Prostate gland (tissue), 2 donors: ENCODE data around the genes C10orf120 and FAM24A.

DNA sequence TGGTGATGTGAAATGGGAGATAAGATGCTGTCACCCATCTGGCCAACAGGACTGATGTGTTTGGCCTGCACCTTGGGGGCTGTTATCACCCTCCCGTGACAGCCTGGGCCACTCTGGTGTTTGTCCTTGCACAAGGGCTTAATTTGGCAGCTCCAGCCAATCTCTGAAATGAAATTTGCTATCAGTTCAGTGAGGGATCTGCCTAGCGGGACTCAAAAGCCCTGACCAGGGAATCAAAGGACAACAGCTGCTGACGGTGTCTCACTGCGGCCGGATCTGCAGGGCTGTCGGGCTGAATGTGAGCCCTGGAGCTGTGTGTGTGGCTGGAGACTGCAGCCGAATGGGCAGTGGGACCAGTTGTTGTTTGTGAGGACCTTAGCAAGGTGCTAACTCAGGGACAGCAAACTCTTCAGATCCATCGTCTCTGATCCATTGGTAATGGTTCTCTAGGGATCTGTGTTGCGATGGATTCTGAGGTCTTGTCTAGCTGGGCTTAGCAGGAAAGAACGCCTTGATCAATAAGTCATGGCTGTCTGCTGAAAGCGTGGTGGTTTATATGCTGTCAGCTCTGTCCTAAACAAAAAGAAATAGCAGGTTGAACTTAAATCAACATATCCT is 131.2 kb upstream of the BTBD16 start:
- PRO-cap, result no peak
- RAMPAGE, long total RNA, 2 experiments, result no peak in any of the 2 experiments

GRCh38 chr10:122140488-122141763 is 130.2 kb upstream of the BTBD16 start:
- PRO-cap, result unidirectional peak, plus-strand start at chr10:122141448
- RAMPAGE, long total RNA, 2 experiments, result no peak in any of the 2 experiments

DNA sequence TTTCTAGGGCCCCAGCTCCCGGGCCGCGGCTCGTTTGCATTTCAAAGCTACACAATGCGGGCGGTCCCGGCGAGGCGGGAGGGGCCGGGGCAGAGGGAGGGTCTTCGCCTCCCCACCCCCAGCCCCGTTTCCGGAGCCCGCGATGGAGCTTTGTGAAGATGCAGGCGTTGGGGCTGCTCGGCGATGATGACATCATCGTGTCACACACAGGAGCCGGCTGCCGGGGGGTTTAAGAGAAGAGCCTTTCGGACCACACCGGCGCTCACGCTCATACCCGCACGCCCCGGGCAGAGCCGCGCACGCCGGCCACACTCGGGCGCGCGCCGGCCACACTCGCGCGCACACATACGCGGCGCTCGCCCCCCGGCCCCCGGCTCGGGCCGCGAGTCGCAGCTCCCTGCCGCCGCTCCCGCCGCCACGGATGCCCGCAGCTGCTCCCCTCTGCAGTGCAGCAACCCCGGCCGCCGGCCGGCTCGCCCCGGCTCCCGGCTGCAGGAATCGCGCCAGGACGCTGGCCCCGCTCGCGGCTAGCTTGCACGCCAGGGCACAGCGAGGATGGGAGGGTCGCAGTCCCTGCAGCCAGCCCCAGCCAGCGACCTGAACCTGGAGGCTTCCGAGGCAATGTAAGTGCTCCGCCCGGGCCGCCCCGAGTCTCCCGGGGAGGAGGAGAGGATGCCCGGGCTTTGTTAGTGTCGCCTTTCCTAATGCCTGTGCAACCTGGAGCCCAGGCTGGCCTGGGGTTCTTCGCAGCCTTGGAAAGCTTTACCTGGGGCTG is 107.5 kb upstream of the BTBD16 start:
- PRO-cap, result no peak
- RAMPAGE, long total RNA, 2 experiments, result no peak in any of the 2 experiments

- PRO-cap, result no peak
- RAMPAGE, long total RNA, 2 experiments, result no peak in any of the 2 experiments
Observed at GRCh38 chr10:122286711-122287351, 15.7 kb downstream of the BTBD16 start.

- PRO-cap, result no peak
- RAMPAGE, long total RNA, 2 experiments, result no peak in any of the 2 experiments
Observed at GRCh38 chr10:122309955-122310721, 39.0 kb downstream of the BTBD16 start.

DNA sequence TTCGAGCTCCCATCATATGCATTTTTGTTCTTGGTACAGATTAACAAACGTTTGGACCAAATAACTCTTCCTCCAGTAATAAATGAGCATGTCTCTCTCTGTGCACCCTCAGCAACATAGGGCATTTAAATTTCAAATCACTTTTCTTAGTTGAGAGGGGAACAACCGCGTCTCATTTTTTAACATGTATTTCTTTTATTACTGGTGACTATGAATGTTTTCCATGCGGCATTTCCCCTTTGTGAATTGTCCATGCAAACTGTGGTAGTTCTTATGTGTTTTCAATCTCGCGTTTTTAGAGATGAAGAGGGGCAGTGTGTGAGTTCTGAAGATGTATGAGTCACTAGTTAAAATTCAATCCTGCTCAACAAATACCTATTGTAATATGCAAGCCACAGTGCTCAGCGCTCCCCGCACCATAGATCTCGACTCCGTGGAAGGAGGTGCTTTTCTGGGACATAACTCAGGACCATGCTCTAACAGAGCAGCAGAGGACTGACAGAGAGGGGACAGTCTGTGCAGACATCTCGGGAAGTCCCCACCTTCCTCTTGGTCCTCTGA is 43.0 kb upstream of the PLEKHA1 start:
- PRO-cap, result no peak
- RAMPAGE, long total RNA, 2 experiments, result no peak in any of the 2 experiments

DNA sequence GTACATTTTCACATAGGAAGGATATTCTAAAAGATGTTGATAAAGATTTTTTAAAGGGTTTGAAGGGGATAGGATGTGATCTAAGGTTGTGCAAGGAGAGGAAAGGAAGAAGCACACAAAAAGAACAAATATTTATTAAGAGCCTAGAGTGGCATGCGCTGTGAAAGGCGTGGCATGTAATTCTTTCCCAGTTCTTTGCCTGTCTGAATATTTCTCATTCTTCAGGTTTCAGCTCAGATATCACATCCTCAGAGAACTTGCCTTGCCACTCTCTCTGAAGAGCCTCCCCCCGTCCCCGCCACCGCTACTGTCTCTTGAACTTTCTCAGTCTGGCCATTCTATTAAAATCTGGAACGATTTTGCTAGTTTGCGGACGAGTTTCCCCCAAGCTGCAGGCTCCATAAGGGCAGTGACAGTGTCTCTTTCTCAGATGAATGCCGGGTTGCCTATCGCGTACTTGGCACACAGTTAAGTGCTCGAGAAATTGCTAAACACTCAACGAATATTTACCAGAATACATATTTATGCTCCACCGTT is 826 bp upstream of the PLEKHA1 start:
- PRO-cap, result unidirectional peak, plus-strand start at position 217 of the sequence
- RAMPAGE, long total RNA, 2 experiments, result no peak in any of the 2 experiments

GRCh38 chr10:122620863-122621502 is 51.7 kb upstream of the SPADH start:
- PRO-cap, result no peak
- RAMPAGE, long total RNA, 2 experiments, result no peak in any of the 2 experiments

DNA sequence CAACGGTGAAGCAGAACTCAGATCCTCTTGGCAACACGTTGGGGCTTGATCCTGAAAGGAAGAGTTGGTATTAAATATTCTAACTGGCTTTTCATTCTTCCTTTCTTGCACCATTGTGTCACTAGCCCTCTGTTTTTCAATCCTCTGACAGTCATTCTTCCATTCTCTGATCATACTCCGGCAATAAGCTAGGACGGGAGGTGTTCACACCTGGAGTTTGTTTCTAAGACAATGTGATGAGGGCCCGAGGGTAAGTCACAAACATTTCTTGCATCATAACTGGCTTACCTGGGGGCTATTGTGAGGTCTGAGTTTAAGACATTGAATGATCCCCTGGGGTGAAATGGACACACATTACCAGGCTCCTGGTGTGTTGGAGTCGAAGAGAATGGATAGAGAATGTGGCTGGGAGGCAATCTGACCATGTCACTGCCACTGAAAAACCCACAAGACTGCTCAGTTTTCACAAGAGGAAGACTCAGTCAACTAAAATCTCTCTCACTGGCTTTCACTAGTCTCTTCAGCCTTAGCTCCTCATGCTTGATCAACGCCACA is at the start of gene C10orf120:
Gene C10orf120, minus strand, starts transcription at position 230 of the 555 bp plus-strand sequence.
- PRO-cap, result no peak
- RAMPAGE, long total RNA, 2 experiments, result start-site peak on the minus strand in 1 of 2 experiments, centred at position 206 of the sequence, 10 reads per replicate

GRCh38 chr10:122910366-122910885 is at the start of gene FAM24A:
Gene FAM24A (plus strand): TSS chr10:122910610.
- PRO-cap, result no peak
- RAMPAGE, long total RNA, 2 experiments, result no peak in any of the 2 experiments

DNA sequence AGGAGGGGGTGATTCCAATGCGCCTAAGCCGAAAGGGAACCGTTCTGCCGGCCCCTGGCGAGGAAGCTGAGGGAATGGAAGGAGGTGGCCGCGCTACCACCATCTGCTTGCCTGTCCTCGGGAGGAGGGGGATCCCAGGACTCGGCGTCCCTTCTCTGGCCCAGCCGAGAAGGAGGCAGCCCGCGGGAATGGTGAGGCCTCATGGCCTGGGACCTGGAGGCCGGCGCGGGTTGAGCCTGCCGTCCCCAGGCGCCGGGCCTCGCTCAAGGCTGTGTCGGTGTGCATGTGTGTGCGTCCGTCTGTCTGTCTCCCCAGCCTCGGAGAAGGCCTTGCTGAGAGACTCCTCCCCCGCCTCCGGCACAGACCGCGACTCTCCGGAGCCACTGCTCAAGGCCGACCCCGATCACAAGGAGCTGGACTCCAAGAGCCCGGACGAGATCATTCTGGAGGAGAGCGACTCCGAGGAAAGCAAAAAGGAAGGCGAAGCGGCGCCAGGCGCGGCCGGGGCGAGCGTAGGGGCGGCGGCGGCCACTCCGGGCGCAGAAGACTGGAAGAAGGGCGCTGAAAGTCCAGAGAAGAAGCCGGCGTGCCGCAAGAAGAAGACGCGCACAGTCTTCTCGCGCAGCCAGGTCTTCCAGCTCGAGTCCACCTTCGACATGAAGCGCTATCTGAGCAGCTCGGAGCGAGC is 1.1 kb downstream of the HMX3 start:
- PRO-cap, result no peak
- RAMPAGE, long total RNA, 2 experiments, result no peak in any of the 2 experiments

DNA sequence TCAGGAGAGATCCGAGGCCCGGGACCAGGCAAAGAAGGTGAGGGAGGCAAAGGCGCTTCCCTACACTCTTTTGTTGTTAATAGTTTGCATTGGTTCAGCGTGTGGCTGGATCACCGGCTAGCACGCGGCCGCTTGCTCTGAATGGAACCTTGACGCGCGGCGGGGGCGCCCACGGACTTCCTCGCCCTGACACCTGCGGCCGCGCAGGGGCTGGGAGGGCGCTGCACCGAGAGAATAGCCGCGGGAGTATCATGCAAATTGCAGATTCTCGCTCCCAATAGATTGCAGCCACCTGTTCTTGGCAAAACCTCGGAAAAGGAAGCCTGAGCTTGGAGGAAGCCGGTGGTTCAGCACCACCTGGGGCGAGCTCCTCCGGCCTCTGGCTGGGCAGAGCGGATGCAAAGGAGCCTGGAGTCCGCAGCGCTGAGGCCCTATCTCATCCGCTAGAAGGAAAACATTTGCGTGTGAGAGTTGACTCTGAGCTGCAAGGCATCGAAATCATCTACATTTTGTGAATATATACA is 2.9 kb upstream of the BUB3 start:
- PRO-cap, result no peak
- RAMPAGE, long total RNA, 2 experiments, result no peak in any of the 2 experiments

- PRO-cap, result no peak
- RAMPAGE, long total RNA, 2 experiments, result no peak in any of the 2 experiments
Observed at GRCh38 chr10:123885818-123886252, 5.8 kb downstream of the CPXM2 start.

GRCh38 chr10:124088129-124089000 is 5.0 kb downstream of the CHST15 start:
- PRO-cap, result no peak
- RAMPAGE, long total RNA, 2 experiments, result no peak in any of the 2 experiments

DNA sequence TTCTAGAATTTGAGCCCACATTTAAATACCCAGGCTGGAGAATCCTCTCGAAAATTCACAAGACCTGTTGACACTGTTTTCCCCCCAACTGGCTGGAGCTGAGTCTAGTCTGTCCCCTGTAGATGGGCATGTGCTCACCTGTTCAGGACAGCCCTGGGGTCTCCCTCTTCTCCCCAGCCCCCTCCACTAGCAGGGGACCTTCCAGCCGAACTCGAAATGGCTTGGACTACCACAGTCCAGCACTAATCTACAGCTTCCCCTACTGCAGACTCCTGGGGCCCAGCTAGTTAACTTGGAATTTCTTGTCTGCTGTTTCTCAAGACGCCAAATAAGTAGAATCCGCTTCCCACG is 3.2 kb downstream of the CHST15 start:
- PRO-cap, result no peak
- RAMPAGE, long total RNA, 2 experiments, result no peak in any of the 2 experiments

- PRO-cap, result no peak
- RAMPAGE, long total RNA, 2 experiments, result no peak in any of the 2 experiments
Observed at GRCh38 chr10:124124120-124124497, 30.7 kb upstream of the CHST15 start.

GRCh38 chr10:124221136-124221708 is 127.8 kb upstream of the CHST15 start:
- PRO-cap, result no peak
- RAMPAGE, long total RNA, 2 experiments, result no peak in any of the 2 experiments

GRCh38 chr10:124493391-124493880 is 31.8 kb downstream of the LHPP start:
- PRO-cap, result no peak
- RAMPAGE, long total RNA, 2 experiments, result no peak in any of the 2 experiments

- PRO-cap, result unidirectional peak, plus-strand start at chr10:124579247
- RAMPAGE, long total RNA, 2 experiments, result no peak in any of the 2 experiments
Observed at GRCh38 chr10:124578923-124579526, 117.4 kb downstream of the LHPP start.

DNA sequence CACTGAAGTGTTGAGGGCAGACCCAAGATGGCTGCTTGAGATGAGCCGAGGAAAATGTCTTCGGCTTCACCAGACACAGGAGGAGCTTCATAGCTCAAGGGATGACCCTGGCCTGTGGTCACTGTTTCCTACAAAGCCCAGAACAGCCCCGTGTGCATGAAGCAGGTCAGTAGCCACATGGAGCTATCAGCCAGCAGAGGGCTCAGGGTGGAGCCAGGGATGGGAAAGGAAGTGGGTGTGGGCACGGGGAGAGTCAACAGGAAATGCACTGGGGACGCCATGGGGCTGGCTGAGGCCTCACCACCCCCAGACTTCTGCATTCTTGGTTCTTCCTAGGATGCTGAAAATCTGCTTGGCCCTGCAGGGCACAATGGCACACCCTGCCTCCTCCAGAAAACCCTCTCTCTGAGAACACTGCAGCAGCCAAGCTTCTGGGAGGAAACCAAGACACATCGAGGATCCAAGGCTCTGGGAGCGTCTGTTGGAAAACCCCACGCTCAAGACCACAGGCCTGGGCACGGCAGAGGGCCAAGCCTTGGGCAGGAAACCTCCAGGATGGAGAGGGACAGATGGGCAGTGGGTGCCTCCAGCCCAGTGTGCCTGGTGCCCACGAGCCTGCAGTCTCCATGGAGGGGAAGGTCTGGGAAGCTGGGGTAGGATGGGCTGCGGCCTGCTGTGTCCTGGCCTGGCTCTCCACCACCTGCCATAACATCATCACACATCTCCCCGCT is 96.3 kb downstream of the FAM53B start:
- PRO-cap, result no peak
- RAMPAGE, long total RNA, 2 experiments, result no peak in any of the 2 experiments